SJCRH30 (cell line): ENCODE measurements around a stretch of chr2.

- RAMPAGE, long total RNA, result no peak
Measured at GRCh38 chr2:39108245-39108667, 12.6 kb downstream of the SOS1 start.

GRCh38 chr2:39108668-39109024, 12.2 kb downstream of the SOS1 start:
- RAMPAGE, long total RNA, result no peak

GRCh38 chr2:39128751-39129107, 7.9 kb upstream of the SOS1 start:
- RAMPAGE, long total RNA, result no peak

DNA sequence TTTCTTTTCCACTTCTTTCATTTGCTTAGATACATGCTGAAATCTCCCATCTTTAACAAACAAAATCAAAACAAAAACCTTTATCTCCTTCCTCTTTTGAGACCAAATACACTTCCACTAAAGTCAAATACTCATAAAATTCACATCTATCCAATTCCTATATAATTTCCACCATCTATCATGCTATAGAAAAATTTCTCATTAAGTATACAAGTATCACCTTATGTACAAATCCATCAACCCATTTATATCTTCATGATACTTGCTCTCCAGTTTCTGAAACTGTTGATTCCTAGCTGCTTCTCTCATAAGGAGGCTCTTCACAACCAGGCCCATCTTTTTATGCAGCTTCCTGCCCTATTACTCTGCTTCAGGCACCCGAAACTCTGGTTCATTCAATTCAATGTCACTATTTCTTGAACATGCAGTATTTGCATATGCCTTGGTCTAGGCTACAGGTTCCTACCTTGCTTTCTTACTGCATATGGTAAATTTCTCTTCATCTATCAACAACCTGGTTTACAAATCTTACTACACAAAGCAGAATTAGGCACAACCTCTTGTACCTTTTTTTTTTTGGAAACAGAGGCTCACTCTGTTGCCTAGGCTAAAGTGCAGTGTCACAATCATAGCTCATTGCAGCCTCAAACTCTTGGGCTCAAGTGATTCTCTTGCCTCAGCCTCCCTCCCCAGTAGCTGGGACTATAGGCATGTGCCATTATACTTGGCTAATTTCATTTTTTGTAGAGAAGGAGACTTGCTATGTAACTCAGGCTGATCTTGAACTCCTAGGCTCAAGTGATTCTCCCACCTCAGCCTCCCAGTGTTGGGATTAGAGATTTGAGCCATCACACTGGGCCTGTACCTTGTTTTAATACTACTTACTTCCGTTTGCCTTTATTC, 125.6 kb upstream of the SOS1 start:
- RAMPAGE, long total RNA, result no peak

DNA sequence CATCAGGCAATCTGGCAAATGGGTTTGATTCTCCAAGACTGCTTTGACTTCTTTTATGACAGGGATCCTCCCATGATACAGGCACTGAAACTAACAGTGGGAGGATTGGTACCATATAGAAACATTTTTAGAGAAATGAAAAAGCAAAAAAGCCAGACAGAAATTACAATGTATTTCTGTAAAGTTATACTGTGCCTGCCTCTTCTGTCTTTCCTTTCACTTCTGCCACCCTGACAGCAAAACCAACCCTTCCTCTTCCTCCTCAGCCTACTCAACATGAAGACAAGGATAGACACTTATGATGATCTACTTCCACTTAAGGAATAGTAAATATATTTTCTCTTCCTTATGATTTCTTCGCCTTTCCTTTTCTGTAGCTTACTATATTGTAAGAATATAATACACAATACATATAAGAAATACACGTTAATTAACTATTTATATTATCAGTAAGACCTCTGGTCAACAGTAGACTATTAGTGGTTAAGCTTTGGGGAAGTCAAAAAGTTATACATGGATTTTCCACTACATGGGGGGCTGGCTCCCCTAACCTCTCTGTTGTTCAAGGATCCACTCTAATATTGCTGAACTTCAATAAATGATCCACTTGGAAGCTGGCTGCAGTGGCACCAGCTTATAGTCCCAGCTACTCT, 28.1 kb downstream of the MAP4K3 start:
- RAMPAGE, long total RNA, result no peak

DNA sequence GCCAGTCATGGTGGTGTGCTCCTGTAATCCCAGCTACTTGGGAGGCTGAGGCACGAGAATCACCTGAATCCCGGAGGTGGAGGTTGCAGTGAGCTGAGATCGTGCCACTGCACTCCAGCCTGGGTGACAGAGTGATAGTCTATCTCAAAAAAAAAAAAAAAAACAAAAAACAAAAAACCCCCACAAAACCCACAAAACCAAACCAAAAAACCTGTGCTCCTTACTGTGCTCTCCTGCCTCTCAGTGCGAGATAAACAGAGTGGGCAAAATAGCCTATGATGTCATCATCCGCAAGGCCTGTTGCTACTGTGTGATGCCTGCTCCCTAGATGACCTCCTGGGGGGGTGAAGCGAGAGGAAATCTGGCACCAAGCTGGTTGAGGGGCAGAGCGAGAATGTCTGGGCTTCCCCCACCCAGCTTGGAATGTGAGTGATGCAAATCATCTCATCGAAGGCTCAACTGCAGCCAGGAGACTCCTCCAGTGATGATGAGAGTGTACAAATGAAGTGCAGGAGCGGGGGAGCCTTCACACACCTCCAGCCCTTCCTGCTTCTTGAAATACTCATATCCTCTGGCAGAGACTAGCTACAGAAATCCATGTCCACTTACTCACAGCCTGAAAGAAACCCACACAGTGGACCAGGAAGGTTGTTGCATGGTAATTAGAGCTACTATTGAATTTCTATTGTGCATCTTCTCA, 57.7 kb upstream of the MAP4K3 start:
- RAMPAGE, long total RNA, result no peak

GRCh38 chr2:39504084-39505254, 67.4 kb upstream of the MAP4K3 start:
- RAMPAGE, long total RNA, result no peak

GRCh38 chr2:40329098-40329983, 122.5 kb downstream of the SLC8A1 start:
- RAMPAGE, long total RNA, result no peak

- RAMPAGE, long total RNA, result no peak
Measured at GRCh38 chr2:40401755-40402362, 50.0 kb downstream of the SLC8A1 start.

GRCh38 chr2:41079001-41079404, 627.1 kb upstream of the SLC8A1 start:
- RAMPAGE, long total RNA, result no peak

DNA sequence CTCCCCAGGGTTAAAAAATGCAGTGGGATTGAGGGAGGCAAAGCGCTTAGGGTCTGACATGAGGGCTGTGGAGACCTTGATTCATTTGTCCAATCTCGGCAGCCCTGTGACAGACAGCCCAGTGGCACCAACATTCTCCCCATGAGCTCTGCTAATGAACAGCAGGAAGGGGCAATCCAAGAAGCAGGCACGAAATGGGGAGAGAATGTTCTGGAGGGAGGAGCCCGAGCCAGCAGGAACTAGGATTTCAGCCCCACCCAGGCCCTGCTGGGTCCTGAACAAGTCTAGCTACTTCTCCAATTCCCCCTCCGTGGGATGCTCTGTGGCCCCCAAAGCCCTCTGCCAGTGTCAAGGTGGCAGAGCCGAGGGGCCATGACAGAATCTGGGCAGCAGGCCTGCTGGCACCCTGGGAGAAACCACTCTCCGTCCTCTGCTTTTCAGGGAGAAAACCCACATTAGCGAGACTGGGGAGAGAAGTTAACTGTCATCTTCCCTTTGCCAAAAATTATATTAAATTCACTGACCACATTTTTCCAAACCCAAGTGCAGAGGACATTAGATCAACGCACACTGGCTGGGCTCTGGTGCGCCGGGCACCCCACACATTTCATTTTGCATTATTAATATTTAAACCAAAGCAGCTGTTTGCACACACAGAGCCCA, 80.3 kb upstream of the PKDCC start:
- RAMPAGE, long total RNA, result no peak

- RAMPAGE, long total RNA, result no peak
Measured at GRCh38 chr2:41989755-41990258, 58.0 kb upstream of the PKDCC start.

DNA sequence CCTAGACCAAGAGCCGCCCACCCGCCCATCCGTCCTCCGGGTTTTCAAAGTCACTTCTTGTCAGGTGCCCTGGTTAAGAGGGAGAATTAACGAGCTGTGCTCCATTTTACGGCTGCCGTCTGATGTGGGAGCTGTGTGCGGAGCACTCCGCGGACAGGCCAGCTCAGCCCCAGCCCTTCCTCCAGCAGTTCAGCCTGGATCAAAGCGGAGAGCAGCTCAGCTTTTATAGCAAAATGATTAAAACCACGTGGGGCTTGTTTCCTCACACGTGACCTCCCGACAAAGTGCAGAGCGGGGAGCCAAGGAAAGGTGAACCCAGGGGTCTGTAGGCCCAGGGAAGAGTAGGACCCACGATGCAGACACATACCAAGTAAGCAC, 46.1 kb upstream of the PKDCC start:
- RAMPAGE, long total RNA, result no peak

DNA sequence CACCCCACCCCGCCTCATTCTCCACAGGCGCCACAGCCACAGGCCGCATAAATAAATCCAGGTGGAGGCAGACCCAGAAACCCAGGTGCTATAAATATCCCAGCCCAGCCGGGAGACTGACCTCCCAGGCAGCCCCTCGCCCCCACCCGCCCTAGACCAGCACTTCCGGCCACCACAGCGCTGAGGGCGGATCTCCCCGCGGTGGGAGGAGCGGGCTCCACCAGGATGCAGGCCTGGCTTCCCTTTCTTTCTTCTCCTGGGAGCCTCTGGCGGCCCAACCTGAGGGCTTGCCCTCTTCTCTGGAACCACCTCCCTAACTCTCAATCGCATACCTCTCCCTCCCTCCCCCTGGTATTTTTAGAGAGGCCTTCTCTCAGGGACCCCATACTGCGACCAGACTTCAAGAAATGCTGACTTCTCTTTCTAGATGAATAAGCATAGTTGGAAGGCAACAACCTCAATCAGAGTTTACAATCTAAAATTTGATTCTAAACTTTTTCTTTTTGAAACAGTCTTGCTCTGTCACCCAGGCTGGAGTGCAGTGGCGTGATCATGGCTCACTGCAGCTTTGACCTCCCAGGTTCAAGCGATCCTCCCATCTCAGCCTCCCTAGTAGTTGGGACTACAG, 54.9 kb downstream of the PKDCC start:
- RAMPAGE, long total RNA, result no peak

DNA sequence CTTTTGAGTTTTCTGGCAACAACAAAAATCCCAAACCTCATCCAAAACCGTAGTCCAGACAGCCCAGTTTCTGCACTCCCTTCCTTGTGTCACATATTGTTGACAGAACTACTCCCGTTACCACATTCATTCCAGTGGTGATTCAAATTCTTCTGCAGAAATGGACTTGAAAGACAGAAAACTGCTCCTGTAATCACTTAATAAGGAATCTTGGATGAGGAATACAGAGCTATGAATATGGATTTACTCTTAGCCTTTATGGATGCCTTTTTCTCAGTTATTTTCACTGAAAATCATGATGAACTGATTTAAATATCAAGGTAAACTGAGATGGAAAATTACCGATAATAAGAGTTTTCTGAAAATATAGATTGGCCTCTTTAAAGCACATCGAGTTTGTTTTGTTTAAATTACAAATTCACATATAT, 52.2 kb upstream of the EML4 start:
- RAMPAGE, long total RNA, result no peak

DNA sequence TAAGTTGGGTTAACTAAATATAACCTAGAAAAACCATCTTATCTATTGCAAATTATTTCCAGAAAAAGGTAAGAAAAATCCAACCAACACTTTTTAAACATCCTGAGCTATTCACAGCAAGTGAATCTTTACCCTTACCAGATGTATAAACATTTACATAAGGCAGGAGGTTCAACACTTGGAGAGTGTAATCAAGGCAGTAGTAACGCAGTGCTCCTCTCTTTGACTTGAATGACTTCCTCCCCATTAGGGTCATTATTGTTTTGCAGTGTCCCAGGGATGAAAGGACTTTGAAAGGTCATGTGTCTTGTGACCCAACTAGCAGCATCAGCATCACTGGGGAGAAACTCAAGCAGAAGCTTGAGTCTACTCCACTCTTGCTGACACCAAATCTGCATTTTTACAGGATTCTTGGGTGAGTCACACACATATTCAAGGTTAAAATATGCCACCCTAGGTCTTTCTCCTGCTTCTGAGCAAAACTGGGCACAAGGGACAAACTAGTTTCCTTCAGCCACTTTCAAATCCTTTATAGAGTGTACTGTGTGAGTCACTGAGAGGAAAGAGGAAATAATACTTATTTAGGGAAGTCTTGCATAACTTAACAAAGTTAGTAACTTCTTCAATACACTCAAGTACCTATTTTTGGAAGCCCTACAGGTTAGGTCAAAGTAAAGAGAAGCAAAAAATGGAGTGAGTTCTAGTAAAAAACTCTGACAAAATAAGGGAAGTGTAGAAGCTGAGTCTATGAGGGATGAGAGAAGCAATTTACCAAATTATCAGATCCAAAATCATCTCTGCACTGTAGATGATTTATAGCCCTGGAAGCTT, 51.1 kb upstream of the EML4 start:
- RAMPAGE, long total RNA, result no peak

GRCh38 chr2:42169959-42170596, 925 bp downstream of the EML4 start:
- RAMPAGE, long total RNA, result no peak

- RAMPAGE, long total RNA, result no peak
Measured at GRCh38 chr2:42177365-42177829, 8.2 kb downstream of the EML4 start.

- RAMPAGE, long total RNA, result no peak
Measured at GRCh38 chr2:42187944-42188350, 18.8 kb downstream of the EML4 start.

- RAMPAGE, long total RNA, result no peak
Measured at GRCh38 chr2:42788148-42788501, 4.3 kb downstream of the HAAO start.